HEK293 (cell line): ENCODE measurements around the gene CENPN.

DNA sequence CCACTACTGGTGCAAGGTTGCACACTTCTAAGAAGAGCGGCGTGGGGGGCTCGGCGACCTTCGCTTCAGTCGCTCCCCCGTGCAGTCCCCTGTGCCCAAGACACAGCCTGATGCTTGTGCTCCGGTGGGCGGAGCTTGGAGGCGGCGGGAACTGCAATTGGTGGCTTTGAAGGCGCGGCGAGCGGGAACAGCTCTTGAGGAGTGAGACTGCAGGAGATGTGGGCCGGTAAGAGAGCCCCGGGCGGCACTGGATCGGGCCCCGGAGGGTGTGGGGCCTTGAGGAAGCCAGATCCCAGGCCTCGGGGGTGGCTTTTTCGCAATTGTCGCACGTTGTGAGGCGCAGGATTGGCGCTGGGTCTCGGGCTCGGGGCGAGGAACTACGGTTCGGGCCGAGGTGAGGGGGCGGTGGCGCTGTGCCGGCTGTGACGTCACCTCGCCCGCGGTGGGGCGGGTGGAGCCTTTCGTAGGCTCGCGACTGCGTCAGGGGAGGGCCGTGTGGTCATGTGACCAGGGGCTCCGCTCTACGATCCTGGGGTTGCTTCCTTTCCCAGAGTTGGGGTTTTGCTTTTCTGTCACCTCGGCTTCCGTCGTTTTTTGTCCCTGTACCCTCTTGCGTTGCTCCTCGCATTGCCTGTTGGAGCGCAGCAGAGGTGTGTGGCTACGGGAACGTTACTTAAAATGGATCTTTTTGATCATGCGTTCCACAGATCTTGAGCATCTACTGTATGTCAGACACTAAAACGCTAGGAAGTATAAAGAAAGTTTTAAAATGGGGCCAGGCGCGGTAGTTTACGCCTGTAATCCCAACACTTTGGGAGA, at the start of gene CENPN:
TSS of gene CENPN (plus strand) at position 163 of the 819 bp plus-strand sequence.
- PRO-cap: bidirectional peak, plus-strand start at position 197 of the sequence, minus-strand start at position 109 of the sequence; bidirectional peak, plus-strand start at position 475 of the sequence, minus-strand start at position 379 of the sequence
- RRBS, 2 experiments: 0 to 1% methylated on average over 5 of the region's 60 CpGs

DNA sequence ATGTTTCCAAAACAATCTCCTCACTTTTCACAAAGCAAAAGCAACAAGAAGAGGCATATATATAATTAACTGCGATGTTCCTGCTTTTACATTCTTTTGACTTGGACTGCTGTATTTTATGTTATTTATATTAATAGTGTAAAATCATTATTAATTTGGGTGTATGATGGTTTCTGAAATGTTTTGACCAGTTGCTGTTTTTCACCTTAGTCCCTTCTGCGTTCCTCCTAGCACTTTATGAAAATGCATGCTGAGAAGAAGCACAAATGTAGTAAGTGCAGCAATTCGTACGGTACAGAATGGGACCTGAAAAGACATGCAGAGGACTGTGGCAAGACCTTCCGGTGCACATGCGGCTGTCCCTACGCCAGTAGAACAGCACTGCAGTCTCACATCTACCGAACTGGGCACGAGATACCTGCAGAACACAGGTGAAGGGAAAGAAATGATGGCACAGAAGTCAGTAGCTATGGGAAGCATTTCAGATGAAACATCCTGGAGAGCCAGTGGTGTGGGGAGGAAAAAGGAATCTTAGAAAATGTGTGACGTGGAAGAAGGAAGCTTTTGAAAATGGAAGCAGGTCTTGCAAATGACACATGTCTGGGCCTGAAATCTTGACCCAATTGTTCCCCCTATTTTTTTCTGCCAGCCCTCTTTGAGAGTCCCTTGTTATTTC, 6.5 kb downstream of the ATMIN start:
- PRO-cap: no peak
- RRBS, 2 experiments: no CpG with 5 or more reads among the region's 10 CpGs

DNA sequence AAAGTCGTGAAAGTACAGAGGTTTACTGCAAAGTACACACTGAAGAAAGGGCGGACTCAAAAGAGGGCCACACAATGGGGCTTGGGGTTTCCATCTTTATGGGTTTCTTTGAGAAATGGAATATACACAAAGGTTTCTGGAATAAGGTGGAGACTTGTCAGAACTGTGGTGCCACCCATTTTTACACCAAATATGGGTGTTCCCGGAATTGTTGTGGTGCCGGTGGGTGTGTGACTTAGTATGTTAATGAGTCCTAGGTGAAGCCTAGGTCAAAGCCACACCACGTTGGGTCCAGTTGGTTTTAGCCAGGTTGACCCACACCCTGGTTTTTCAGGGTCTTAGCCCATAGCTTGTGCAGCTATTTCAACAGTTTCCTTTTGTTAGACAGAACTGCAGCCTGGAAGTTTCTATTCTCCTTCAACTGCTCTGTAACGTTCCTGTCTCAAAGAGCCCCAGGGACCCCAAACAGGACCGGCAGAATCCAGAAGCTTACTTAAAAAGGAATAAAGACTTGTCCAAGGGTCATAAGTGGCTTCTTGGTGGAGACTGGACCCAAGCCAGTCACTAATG, 655 bp upstream of the GCSH start:
- PRO-cap: no peak
- RRBS, 2 experiments: no CpG with 5 or more reads among the region's 7 CpGs

DNA sequence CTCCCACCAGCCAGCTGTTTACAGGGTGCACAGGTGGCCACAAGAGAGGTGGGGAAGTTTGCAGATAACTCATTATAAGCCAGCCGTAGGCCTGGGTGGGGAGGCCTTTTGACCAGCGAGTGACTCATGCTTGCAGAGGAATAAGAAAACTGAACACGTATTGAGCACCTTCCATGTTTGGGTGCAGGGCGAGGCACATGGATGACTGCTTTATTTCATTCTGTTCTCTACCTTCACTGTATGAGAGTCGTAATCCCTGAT, 28.4 kb downstream of the BCO1 start:
- PRO-cap: no peak
- RRBS, 2 experiments: no CpG with 5 or more reads among the region's 5 CpGs

GRCh38 chr16:81313590-81314506, 914 bp upstream of the GAN start:
- PRO-cap: no peak
- RRBS, 2 experiments: no CpG with 5 or more reads among the region's 16 CpGs

GRCh38 chr16:81339862-81340568, 25.3 kb downstream of the GAN start:
- PRO-cap: no peak
- RRBS, 2 experiments: no CpG with 5 or more reads among the region's 6 CpGs

DNA sequence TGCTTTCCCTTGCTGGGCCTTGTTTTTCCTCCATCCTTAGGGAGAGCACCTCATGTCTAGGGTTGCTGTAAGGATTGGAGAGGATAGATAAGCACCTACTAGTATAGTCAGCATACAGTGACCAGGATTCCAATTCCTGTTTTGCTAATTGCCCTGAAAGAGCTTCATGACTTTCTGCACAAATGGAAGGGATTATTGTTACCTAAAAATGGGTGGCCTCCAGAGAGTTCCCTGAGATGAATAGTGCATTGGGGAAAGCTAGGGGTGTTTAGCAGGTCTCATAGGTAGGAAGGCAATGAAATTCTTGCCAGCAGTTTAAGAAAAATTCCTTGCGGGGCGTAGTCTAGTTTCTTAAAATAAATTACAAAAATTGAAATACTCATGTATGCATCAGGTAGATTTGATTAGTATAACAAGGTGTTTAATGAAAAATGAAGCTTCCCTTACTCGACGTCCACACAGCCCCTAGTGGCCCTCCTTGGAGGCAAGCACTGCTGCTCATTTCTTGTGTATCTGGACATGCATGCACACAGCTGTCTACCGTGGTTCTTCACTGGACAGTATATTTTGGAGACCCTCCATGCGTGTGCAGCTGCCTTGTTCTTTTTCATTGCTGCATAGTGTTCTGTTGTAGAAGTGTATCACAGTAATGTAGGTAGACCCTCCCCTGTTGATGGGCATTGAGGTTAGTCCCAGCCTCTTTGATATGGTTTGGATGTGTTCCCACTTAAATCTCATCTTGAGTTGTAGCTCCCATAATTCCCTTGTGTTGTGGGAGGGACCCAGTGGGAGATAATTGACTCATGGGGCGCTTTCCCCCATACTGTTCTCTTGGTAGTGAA, 6.0 kb downstream of the CMIP start:
- PRO-cap: no peak
- RRBS, 2 experiments: no CpG with 5 or more reads among the region's 7 CpGs

DNA sequence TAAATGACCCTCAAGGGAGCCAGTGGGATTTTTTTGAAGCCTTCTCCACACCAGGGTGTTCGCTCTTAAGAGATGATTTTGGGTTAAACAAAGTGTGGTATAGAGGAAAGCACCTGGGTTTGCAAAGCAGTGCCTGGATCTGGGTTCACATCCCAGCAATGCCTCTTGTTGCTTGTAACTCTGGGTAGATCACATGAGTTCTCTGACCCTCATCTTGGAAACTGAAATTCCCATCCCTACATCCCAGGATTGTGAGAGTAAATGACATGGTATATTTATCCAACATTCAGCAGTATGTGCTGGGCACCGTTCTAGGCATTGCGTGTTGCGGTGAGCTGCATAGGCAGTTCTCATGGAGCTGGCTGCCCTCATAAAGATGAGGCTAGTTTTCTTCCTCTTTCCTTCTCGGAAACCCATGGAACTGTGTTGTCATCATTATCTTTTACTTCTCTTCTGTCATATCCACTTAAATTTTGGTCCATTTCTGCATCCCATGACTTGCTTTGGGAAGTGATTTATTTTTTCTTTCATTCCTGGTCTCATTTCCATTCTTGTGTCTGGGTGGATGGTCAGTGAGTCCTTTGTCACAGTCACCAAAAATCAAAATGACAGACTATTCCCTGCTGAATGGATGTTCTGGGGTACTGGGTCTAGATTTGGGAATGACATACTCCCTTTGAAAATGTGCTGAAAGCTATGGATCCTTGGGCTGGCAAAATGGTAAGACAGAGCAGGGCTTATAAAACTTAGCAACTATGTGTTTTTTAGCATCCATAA, 17.2 kb downstream of the CMIP start:
- PRO-cap: no peak
- RRBS, 2 experiments: no CpG with 5 or more reads among the region's 5 CpGs

GRCh38 chr16:81480718-81481054, 36.1 kb downstream of the CMIP start:
- PRO-cap: no peak
- RRBS, 2 experiments: no CpG with 5 or more reads among the region's 4 CpGs

GRCh38 chr16:81500700-81501982, 56.5 kb downstream of the CMIP start:
- PRO-cap: no peak
- RRBS, 2 experiments: no CpG with 5 or more reads among the region's 32 CpGs

DNA sequence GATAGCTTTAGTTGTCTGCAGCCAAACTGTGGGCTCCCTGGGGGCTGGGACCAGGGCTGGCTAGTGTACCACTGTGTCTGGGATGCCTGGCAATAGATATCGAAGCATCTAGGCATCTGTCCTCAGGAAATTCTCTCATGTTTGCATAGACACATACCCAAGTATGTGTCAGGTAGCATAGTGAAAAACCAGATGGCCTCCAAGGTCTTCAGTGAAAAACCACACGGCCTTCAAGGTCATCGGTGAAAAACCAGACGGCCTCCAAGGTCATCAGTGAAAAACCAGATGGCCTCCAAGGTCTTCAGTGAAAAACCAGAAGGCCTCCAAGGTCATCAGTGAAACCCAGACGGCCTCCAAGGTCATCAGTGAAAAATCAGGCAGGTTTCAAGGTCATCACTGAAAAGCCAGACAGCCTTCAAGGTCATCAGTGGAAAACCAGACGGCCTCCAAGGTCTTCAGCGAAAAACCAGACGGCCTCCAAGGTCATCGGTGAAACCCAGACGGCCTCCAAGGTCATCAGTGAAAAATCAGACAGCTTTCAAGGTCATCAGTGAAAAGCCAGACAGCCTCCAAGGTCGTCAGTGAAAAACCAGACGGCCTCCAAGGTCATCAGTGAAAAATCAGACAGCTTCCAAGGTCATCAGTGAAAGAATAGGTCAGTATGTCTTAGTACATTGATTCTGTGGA, 72.2 kb downstream of the CMIP start:
- PRO-cap: no peak
- RRBS, 2 experiments: no CpG with 5 or more reads among the region's 12 CpGs

DNA sequence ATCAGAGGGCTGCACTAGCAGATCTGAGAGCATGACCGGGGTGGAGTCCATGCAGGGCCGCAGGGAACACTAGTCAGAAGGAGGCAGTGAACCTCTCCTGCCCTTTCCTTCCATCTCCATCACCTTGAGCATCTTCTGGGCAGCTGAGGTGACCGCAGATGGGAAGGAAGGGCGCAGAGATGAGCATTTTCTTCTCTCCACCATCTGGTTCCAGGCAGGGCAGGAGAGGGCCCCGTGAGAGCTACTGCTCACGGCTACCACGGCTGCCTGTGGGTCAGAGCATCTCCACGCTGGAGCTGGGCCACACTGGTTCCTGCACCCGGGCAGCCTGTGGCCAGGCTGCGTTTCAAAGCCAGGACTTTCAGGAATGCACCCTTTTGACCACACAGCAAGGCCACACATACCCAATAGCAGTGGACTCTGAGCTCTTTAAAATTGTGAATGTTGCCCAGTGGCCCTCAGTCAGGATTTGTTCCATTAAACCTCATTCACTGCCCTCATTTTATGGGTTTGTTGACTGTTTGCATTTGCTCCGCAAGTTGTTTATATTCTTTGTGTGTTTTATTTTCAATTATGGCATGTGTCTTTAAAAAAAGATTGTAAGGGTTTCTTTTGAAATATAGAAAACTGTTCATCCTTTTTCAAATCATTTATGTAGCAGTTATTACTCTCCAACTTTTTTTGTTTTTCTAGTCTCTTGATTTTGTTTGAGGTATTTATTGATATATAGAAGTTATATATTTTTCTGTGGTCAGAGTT, 89.4 kb downstream of the CMIP start:
- PRO-cap: no peak
- RRBS, 2 experiments: no CpG with 5 or more reads among the region's 11 CpGs

GRCh38 chr16:81598956-81599356, 154.3 kb downstream of the CMIP start:
- PRO-cap: no peak
- RRBS, 2 experiments: 5 to 41% methylated on average over 2 of the region's 6 CpGs

DNA sequence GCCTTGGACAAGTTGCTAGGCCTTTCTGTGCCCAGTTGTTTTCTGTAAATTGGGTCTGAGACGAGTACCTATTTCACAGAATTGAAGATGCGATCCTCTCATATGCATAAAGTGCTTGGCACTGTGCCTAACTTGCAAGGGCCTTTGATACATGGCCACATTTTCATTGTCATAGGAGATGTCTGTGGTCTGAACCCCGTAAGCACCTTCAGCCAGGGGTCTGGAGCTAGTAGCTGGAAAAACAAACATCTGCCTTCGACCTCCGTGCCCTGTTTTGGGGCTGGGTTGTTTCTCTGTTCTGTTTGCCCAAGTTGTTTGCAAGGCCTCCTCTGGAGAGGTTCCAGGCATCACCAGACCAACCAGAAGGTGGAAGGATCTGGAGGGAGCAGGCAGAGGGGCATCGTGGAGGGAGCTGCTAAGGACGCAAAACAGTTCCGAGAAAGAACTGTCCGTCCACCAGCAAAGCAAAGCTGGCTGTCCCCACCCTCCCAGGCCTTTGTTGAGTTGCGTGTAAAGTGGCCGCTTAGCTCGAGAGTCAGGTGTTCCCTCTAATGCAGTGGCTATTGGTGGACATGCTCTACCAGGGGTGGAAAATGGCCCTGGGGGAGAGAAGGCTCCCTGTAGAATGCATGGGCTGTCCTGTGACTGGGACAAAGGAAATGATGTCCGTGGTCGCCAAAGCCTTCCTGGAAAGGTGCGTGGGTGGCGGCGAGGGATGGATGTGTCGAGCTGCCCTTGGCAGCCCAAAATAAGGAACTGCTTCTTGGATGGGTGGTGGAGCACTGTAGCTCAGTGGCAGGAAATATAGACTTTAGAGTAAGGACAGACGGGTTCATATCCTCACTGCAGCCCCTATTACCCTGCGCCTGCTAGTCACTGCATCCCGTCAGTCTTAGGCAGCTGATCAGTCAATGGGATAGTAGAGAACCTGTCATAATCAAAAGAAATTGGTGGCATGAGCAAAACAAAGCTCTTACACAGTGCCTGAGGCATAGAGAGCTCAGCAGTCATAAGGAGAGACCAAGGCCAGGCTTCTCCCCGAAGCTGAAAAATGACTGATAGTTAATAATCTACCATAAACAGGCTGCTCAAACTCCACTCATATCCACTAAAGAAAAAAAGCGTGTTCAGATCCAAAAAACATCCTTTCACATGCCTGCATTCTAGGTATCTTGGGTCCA, 123.8 kb upstream of the PLCG2 start:
- PRO-cap: no peak
- RRBS, 2 experiments: no CpG with 5 or more reads among the region's 23 CpGs

DNA sequence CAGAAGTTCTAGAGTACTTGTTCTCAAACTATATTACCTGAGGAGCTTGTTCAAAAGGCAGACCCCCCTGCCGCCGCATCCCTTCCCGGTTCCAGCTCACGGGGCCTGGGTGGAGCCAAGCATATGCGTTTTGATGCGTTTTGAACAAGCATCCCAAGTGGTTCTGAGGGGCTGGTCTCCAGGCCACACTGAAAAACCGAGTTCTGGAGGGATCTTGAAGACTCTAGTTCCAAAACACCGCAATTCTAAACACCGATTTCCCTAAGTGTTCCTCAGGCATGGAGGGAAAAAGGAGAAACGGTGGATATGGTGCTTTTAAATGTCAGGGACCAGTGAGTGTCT, 84.5 kb upstream of the PLCG2 start:
- PRO-cap: no peak
- RRBS, 2 experiments: no CpG with 5 or more reads among the region's 10 CpGs

- PRO-cap: no peak
- RRBS, 2 experiments: 3 to 8% methylated on average over 4 to 7 of the region's 59 CpGs
Observed at GRCh38 chr16:81729912-81731173, 48.7 kb upstream of the PLCG2 start.

GRCh38 chr16:81783918-81784563, 5.0 kb downstream of the PLCG2 start:
- PRO-cap: no peak
- RRBS, 2 experiments: no CpG with 5 or more reads among the region's 5 CpGs

DNA sequence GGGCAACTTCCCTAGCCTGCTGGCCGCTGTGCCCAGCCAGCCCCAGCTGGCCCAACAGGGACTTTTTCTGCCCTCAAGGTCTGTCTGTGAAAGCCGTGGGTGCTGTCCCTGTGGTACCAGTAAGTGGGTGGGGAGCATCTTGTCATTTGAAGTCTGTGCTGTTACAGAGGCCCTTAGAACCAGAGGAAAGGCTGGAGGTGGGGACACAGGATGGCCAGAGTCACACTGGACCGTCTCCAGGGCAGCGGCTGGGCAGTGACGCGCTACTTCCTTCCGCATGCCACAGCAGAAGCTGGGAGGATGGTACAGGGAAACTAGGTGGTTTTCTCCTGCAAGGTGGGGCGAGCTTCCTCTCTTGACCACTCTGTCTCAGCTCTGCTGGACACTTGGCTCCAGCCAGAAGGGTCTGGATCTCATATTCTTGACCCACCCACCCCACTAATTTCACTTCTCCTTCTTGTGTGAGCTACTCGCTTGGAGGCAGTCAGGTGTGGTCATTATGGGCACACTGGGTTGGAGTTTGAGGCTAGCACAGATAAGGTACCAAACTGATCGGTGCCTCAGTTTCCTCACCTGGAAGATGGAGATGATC, 87.9 kb downstream of the PLCG2 start:
- PRO-cap: no peak
- RRBS, 2 experiments: no CpG with 5 or more reads among the region's 10 CpGs

GRCh38 chr16:82067023-82067382, 31.9 kb downstream of the HSD17B2 start:
- PRO-cap: no peak
- RRBS, 2 experiments: no CpG with 5 or more reads among the region's 3 CpGs

- PRO-cap: no peak
- RRBS, 2 experiments: no CpG with 5 or more reads among the region's 4 CpGs
Observed at GRCh38 chr16:82088344-82088703, 53.3 kb downstream of the HSD17B2 start.